Breast epithelium (tissue), 2 donors: ENCODE data around the gene OGN.

- PRO-cap = no peak
- RAMPAGE, long total RNA, 2 experiments = no peak in any of the 2 experiments
Measured at GRCh38 chr9:91327060-91327621, 34.6 kb downstream of the AUH start.

GRCh38 chr9:91421231-91421880 lies 2.3 kb downstream of the NFIL3 start:
- PRO-cap = unidirectional peak, minus-strand start at chr9:91421322; bidirectional peak, plus-strand start at chr9:91421633, minus-strand start at chr9:91421436
- RAMPAGE, long total RNA, 2 experiments = no peak in any of the 2 experiments

DNA sequence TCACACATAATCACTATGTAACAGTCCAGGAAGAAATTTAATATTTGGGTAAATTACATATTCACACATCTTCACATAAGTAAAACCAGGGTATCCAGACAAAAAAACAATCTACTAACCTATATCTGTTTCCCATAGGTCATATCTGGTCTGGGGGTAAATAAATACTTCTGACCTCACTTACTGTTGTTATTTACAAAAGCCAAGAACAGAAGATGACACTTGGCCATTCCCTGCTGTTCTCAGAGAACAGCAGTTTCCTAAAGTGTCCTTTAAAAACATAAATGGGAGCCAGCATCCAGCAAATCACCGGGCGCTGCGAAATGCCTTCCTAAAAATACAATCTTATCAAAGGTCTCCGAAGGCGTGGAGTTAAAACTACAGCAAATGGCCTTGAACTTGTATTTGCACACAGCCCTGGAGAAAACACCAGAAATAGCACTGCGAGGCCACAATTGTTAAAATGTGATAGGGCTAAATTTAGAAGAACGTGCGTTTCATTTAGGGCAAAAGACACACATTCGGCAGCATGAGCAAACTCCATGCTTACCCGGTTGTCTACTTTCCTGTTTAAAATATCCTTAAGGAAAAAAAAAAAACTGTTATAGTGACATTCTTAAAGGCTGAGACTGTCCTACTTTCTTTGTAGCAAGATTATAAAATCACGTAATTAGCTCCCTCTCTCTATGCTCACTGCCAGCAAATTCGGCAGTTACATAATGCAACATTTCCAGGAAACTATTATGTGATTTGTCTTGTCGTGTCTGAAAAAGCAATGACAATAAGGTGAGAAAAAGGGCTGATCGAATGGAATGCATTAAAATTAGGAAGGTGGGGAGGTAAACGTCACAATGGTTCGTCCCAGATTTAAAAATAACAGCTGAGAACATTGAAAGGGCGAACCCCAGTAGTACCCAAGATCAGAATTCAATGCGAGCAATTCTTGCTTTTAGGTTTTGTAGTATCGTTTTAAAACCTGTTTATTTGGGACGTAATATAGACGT lies 1.4 kb downstream of the NFIL3 start:
- PRO-cap = bidirectional peak, plus-strand start outside the sequence, minus-strand start at position 932 of the sequence
- RAMPAGE, long total RNA, 2 experiments = no peak in any of the 2 experiments

GRCh38 chr9:91896393-91897177 lies 53.4 kb downstream of the ROR2 start:
- PRO-cap = no peak
- RAMPAGE, long total RNA, 2 experiments = no peak in any of the 2 experiments

- PRO-cap = no peak
- RAMPAGE, long total RNA, 2 experiments = no peak in any of the 2 experiments
Measured at GRCh38 chr9:91949294-91949521, 820 bp downstream of the ROR2 start.

DNA sequence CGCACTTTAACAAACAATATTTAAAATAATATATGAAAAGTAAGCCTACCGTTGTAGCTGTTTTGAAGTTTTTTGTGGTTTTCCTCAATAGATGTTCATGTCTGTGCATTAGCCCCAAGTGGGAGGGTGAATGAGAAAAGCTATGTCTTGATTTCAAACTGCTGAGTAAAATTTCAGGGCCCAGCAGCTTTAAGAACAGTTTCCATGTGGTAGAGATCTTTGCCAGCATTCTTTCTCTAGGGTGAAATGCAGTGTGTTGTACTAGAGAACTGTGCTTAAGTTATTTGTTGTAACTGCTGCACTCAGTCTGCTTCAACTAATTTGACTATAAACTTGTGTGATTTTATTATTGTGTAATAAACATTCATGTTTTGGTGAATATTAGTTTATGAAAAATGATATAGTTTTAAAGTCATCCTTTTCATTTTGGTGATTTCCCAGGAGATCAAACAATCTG lies at the start of gene OGN:
TSS of gene OGN (minus strand) at position 132 of the 457 bp plus-strand sequence.
- PRO-cap = no peak
- RAMPAGE, long total RNA, 2 experiments = start-site peak on the minus strand in 2 of 2 experiments, centred at positions 144 to 169 of the sequence, 17 to 52 reads per replicate

DNA sequence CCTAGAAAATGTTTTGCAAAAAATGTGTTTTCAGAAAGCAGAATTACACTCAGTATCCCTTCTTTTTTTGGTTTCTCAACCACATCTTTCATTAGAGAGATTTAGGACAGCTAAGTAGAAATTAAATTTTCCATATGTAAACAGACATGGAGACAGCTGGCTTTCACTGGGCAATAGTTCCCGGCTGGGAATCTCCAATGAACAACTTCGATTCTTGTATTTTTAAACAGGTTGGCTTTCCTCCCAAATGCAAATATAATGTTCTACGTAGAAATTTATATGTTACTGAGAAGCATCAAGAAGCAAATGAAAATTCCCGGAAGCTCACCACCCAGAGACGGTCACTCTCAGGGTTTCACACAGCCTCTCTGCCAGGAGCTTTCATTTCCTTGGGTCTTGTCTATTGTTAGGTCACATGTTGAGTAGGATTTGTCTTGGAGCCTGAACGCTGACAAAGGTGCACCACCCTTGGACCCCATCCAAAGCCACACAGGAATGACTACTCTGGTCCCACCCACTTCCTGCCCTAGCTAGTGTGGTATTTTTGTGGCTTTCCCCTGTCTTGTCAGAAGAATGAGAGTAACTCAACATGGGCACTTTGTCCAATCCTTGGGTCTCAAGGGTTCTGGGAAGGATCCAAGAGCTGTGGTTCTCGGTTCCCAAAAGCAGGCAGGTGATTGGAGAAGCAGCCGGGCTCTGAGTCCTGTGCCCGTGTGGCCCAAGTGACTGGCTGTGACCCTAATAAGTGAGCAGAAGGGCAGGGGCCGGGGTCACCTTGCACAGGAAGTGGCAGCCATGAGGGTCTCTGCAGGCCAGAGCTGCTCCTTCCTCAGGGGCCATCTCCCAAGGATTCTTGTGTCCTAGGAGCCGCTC lies 6.7 kb downstream of the FGD3 start:
- PRO-cap = unidirectional peak, minus-strand start at position 370 of the sequence
- RAMPAGE, long total RNA, 2 experiments = no peak in any of the 2 experiments

DNA sequence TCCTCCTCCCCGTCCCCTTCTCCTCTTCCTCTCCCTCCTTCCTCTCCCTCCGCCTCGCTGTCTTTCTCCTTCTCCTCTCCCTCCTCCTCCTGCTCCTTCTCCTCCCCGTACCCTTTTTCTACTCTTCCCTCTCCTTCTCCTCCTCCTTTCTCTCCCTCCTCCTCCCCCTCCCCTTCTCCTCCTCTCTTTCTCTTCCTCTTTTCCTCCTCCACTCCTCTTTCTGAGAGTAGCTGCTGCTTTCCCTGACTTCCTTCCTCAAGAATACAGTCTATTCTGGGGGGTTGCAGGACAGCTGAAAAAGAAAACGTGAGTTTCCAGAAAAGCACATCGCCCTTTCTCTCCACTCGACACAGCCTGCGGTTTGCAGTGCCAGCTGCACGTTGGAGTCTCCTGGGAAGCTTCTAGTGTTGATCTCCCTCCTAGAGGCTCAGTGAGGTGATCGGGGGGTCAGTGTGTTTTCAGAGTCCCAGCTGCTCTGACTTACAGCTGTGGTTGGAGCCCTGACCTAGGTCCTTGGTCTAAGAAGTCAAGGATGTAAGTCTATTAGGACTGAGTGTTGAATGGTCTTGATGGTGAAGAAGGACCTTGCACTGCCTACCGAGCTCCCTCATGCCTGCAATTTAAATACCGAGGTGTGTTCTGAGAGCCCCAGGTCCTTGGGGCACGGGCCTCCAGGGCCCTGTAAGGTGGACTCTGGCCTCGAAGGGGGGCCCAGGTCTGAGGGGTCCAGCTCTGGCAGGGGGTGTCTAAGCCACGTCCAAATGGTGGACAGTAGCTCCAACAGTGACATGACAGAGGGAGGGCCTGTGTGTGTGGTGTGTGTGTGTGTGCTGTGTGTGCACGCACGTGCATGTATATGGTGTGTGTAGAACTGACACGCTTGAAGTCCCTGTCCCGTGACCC lies 24.9 kb upstream of the SUSD3 start:
- PRO-cap = no peak
- RAMPAGE, long total RNA, 2 experiments = no peak in any of the 2 experiments

DNA sequence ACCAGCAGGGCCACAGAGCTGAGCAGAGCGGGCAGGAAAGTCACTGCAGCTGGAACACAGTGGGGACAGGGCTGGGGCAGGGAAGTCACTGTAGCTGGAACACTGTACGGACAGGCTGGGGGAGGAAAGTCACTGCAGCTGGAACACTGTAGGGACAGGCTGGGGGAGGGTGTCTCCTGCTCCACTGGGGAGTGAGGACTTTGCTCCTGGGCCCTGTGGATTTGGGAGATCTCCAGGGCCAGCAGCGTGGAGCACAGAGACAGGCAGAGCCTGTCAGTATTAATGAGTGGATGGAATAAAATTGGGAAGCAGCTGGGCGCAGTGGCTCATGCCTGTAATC lies 8.9 kb upstream of the SUSD3 start:
- PRO-cap = no peak
- RAMPAGE, long total RNA, 2 experiments = no peak in any of the 2 experiments

- PRO-cap = no peak
- RAMPAGE, long total RNA, 2 experiments = no peak in any of the 2 experiments
Measured at GRCh38 chr9:93094390-93095168, 1.4 kb upstream of the CARD19 start.

GRCh38 chr9:93129176-93130106 lies 4.6 kb downstream of the NINJ1 start:
- PRO-cap = no peak
- RAMPAGE, long total RNA, 2 experiments = no peak in any of the 2 experiments

DNA sequence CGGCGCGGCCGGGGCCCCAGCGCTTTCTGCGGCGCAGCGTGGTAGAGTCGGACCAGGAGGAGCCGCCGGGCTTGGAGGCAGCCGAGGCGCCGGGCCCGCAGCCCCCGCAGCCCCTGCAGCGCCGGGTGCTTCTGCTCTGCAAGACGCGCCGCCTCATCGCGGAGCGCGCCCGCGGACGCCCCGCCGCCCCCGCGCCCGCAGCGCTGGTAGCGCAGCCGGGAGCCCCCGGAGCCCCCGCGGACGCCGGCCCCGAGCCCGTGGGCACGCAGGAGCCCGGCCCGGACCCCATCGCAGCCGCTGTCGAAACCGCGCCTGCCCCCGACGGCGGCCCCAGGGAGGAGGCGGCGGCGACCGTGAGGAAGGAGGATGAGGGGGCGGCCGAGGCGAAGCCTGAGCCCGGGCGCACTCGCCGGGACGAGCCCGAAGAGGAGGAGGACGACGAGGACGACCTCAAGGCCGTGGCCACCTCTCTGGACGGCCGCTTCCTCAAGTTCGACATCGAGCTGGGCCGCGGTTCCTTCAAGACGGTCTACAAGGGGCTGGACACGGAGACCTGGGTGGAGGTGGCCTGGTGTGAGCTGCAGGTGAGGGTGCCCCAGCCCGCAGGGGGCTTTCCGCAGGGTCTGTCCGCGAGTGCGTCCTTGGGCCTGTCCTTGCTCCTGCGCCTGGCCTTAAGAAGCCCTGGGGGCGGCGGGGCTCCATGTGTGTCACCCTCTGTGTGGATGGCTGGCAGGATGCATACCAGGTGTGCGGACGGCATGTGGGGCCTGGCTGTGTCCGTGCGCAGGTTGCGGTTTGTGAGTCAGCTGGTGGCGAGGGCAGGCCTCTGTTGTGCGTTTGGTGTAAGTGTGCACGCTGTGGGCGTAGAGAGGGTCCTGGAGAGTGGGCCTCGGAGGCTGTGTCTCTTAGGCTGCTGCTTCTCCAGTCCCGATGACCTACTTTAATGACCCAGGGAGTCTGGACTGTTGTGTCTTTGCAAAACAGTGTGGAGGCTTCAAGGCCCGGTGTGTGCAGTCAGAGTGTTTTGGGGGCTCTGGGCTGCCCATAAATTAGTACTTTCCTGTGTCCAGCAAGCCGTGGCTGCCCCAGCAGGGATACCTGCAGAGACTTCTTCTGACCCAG lies 1.4 kb downstream of the WNK2 start:
- PRO-cap = no peak
- RAMPAGE, long total RNA, 2 experiments = no peak in any of the 2 experiments

DNA sequence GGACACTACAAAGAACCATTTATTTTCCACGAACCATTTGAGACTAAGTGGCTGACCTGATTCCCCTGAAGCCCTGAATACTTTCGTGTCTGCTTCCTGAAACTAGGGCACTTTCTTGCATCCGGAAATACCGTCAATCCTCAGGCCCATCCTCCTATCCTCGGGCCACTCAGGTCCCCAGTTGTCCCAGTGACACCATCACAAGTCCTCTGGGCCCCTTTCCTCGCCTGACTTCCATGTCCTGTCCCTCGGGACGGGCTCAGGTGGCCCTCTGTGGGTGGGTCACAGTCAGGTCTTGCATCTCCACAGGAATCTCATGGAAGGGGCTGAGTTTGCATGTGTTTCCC lies 61.2 kb downstream of the WNK2 start:
- PRO-cap = no peak
- RAMPAGE, long total RNA, 2 experiments = no peak in any of the 2 experiments

GRCh38 chr9:93289118-93289714 lies 105.3 kb downstream of the WNK2 start:
- PRO-cap = no peak
- RAMPAGE, long total RNA, 2 experiments = no peak in any of the 2 experiments

GRCh38 chr9:93464291-93464882 lies 11.0 kb upstream of the FAM120AOS start:
- PRO-cap = no peak
- RAMPAGE, long total RNA, 2 experiments = no peak in any of the 2 experiments

GRCh38 chr9:93529144-93529723 lies 47.1 kb upstream of the PHF2 start:
- PRO-cap = no peak
- RAMPAGE, long total RNA, 2 experiments = no peak in any of the 2 experiments

GRCh38 chr9:93566905-93567526 lies 9.4 kb upstream of the PHF2 start:
- PRO-cap = unidirectional peak, plus-strand start at chr9:93566986
- RAMPAGE, long total RNA, 2 experiments = no peak in any of the 2 experiments

- PRO-cap = no peak
- RAMPAGE, long total RNA, 2 experiments = no peak in any of the 2 experiments
Measured at GRCh38 chr9:93594004-93594539, 17.7 kb downstream of the PHF2 start.

DNA sequence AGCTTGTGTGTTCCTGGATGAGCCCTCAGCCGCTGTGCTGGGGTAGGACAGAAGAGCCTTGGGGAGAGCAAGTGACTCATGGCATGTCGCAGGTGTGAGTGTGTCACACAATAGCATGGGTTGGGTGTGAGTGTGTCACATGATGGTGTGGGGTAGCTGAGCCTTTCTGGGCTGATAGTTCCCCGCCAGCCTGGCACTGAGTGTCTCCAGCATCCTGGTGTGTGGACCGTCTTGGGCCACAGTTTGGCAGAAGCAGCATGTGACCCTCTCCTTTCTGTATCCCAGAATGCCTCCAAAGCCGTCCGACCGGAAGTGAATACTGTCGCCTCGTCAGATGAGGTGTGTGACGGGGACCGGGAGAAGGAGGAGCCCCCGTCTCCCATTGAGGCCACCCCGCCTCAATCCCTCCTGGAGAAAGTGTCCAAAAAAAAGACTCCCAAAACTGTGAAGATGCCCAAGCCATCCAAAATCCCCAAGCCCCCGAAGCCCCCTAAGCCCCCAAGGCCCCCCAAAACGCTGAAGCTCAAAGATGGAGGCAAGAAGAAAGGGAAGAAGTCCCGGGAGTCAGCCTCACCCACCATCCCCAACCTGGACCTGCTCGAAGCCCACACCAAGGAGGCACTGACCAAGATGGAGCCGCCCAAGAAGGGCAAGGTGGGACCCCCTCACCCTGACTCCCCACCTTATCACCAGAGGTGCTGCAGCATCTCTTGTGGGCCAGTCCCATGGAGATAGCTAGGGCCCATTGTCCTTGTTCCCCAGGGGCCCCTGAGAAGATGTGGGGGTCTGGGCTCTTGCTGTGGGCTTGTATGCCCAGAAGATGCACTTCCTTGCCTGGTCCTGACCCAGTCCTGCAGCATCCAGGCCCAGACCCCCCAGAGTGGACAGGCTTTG lies 83.8 kb downstream of the PHF2 start:
- PRO-cap = no peak
- RAMPAGE, long total RNA, 2 experiments = no peak in any of the 2 experiments

DNA sequence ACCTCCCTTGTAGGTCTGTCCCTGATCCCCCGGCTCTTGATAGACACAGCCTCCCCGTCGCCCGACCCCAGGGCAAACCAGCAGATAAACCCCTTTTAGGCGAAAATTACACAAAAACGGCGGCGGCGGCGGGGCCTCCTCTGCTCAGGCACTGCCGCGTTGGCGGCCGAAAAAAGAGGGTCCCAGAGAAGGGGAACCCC lies 3.0 kb upstream of the BARX1 start:
- PRO-cap = unidirectional peak, plus-strand start at position 113 of the sequence
- RAMPAGE, long total RNA, 2 experiments = no peak in any of the 2 experiments